BE2C (cell line): ENCODE data around the gene EXOSC3.

DNA sequence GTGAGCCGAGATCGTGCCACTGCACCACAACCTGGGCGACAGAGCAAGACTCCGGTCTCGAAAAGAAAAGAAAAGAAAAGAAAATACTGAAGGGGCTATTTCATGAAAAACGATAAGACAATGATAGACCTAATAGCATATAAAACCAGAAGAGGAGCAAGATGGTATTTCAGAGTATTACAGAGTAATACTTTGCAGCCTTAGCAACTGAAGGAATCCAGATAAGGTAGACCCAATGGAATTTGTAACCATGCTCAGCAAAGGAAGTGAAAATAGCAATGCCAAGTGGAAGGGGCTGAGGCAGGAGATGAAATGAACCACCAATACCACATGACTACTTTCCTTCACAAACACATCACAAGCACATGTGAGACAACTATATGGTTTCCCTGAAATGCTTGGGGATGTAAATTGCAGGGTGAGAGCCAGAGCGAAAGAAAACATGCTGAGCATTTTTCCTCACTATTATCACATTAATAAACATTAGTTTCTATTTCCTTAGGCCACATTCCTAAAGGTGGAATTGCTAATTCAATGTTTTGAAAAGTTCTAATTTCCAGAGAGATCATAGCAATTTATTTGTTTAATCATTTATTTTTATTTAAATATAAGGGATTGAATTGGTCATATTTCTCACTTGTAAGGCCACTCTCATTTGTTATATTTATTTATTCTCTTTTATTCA lies 79.8 kb upstream of the MELK start:
- RRBS = no CpG with 5 or more reads among the region's 7 CpGs

GRCh38 chr9:36818139-36818808 lies 215.8 kb downstream of the PAX5 start:
- RRBS = 34% methylated on average over 7 of the region's 32 CpGs

DNA sequence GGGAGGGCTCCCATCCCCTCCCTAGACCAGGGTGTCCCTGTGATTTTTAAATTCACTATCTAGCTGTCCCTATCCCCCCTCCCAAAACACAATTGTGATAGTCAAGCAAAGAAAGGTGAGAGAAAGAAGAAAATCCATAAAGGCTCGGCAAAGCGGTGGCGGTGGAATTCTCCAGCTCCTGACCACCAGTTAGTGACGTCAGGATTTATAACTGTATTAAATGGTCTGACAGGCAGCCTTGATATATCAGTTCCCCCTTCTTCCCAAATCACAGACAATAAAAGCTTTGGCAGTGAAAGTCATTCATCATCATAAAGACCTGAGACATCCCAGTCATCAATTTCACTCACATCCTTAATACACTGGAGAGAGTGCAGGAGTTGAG lies 132.1 kb downstream of the PAX5 start:
- RRBS = no CpG with 5 or more reads among the region's 4 CpGs

GRCh38 chr9:36924980-36925225 lies 109.2 kb downstream of the PAX5 start:
- RRBS = no CpG with 5 or more reads among the region's 1 CpG

DNA sequence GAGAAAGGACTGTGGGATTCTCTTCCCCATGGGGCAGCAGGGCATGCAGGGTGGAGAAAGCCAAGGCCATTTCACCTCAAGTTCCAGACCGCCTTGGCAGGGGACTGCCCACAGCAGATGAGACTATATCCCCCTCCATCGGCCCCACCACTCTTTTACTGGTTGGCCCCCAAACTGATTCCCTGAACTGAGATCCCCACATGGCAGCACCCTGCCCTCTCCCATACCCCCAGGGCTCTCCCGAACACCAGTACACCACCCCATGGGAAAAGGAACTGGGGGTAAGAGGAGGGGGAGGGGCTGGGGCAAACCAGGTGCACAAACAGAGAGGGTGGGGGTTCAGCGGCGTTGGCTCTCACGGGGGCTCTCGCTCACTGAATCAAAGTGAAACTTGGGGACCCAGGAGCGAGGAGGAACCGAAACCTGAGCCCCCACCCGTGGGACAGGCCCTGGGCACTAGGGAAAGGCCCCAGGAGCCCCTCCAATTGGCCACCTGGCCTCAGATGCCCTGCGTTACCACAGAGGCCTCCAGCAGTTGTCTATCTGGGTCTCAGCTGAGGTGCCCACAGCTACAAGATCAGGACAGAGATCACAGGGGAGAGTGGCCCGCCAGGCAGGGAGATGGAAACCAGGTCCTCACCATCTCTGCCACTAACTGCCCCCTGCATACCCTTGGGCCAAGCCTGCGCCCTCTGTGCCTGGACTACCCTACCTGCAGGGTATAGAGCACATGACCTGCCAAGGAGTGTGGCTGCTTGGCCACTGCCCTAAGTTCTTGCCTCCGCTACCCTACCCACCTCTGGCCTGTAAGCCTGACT lies 40.2 kb downstream of the PAX5 start:
- RRBS = no CpG with 5 or more reads among the region's 14 CpGs

- RRBS = 96% methylated on average over 4 of the region's 29 CpGs
Observed at GRCh38 chr9:37030278-37031043, 3.6 kb downstream of the PAX5 start.

GRCh38 chr9:37037632-37038602 lies 3.8 kb upstream of the PAX5 start:
- RRBS = 90% methylated on average over 36 of the region's 63 CpGs

GRCh38 chr9:37156663-37157299 lies 36.4 kb downstream of the ZCCHC7 start:
- RRBS = no CpG with 5 or more reads among the region's 4 CpGs

DNA sequence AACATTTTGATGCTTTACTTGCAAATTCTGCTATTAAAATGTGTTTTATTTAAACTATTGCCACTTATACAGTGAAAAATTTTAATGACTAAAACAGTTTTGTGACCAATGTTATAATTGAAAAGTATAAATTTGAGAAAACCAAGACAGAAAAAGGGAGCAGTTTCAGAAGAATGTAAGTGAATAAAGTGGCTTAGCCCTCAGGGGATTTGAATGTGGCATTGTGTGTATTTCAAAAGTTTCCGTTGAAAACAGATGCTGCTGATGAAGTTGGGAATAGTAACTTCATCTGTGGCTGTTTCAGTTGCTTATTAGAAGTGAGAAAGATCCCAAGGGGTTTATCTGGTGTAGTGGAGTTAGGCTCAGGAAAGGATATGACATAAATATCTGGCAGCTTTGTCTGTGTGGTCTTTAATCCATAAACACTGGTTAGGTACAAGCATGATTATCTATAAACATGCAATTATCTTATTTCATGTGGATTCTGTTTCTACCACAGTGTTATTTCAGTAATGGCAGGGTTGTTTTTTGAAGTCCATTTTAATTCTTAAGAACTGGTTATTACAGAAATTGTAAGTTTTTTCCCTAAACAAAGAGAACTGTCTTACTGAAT lies 128.4 kb upstream of the GRHPR start:
- RRBS = no CpG with 5 or more reads among the region's 1 CpG

GRCh38 chr9:37509191-37510152 lies 23.7 kb downstream of the POLR1E start:
- RRBS = no CpG with 5 or more reads among the region's 11 CpGs

GRCh38 chr9:37588287-37588971 lies 4.0 kb downstream of the TOMM5 start:
- RRBS = no CpG with 5 or more reads among the region's 6 CpGs

- RRBS = 1% methylated on average over 53 of the region's 79 CpGs
Observed at GRCh38 chr9:37784391-37785524, at the start of gene EXOSC3. EXOSC3 (minus strand) TSS chr9:37785064.

DNA sequence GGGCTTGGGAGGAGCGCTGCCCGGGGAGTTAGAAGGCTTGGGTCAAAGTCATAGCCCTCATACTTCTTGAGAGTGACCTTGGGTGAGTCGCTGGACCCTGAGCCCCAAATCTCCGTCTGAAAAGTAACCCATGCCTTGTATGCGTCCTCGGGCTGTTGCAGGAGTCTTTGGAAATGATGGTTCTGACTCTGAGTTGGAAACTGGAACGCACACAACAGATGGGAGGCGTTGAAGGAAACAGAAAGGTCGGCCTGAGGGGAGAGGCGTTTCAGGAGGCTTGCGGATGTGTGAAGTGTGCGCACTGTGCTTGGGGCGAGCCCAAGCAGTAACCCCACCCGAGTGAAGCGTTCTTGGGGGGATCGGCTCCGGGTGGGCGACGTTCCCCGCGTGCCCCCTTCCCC lies 721 bp upstream of the SLC25A51 start:
- RRBS = no CpG with 5 or more reads among the region's 21 CpGs

GRCh38 chr9:37916213-37917016 lies 12.5 kb upstream of the SLC25A51 start:
- RRBS = 82% methylated on average over 9 of the region's 24 CpGs

DNA sequence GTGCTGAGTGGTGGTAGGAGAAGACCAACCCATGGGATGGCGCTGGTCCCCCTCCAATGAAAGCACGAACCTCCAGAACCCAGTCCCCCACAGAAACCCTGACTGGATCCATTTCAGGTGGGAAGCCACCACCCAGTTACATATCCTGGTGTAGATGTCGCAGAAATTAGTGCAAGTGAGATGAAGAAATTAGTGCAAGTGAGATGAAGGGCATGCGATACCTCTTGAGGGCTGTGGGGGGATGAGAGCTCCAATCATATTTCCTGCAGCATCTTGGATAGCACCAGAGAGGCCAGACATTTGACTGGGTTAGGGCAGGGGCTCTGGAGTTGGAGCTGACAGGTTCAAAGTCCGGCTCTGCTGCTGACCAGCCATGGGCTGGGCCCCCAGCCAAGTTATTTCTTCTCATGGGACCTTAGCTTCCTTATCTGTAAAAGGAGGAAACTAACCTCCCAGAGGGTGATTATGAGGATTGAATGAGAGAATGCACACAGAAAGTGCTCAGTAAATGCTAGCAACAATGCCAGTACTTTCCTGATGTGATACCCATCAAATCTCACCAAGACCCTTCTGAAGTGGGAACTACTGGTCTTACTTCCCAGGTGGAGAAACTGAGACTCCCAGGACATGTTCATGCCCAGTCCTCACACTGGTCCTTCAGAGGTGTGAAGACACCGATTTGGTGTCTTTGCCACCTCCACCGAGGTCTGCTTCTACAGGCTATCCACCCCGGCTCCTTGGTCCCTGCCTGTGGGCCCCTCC lies 65.2 kb upstream of the SLC25A51 start:
- RRBS = no CpG with 5 or more reads among the region's 8 CpGs

DNA sequence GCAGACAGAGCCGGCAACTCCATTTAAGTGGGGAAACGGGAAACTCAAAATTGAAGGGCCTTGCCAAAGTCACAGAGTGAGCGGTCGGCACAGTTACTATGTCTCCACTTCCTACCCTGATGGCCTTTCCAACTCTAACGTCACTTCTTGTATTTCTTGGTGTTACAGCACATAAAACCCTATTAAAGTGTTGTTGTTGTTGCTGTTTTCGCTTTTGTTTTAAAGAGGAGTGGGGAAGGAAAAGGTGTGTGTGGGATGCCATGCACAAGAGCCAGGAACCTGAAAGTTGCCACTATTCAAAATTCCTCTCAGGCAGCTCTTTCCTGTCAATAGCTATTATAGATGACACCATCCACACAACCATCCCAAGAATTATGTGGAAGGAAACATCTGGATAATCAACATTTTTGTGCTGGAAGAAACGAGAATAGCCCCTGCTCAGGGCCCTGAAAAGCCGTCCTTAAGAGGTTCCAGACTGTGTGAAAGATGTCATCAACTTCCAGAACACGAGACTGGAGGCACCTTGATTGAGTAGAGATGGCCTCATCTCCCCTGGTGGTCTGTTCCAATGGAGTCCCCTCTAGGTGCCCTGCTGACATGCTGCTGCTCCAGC lies 79.3 kb downstream of the SHB start:
- RRBS = no CpG with 5 or more reads among the region's 9 CpGs

- RRBS = no CpG with 5 or more reads among the region's 5 CpGs
Observed at GRCh38 chr9:38058069-38058639, 10.9 kb downstream of the SHB start.

- RRBS = no CpG with 5 or more reads among the region's 5 CpGs
Observed at GRCh38 chr9:38070260-38070814, 1.3 kb upstream of the SHB start.

DNA sequence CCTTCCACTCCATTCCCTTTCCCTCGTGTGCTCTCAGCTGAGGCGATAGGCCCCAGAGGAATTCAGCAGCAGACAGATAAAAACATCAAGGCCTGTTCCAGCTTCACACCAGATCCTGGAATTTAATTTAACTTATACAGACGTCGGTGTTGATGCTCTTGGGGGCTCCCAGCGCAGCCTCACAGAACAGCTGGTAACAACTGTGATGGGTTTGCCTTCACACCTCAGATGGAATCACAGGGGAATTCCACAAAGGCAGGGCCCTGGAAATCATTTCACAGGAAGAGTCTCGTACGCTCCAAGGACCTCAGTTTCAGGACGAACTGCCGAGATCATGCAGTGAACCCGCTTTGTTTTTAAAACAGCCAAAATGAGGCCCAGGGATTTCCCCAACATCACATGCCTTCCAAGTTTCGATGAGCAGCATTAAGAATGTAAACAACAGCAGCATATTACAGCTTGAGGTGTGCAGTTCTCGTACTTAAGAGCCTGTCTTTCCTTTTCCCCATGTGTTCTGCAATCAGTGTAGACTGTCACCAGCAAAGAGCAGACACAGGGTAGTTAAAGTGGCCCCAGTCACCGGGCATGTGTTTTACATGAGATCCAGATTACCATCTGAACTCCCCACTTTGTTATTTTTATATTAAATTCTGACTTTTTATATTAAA lies 73.5 kb upstream of the ALDH1B1 start:
- RRBS = no CpG with 5 or more reads among the region's 13 CpGs

DNA sequence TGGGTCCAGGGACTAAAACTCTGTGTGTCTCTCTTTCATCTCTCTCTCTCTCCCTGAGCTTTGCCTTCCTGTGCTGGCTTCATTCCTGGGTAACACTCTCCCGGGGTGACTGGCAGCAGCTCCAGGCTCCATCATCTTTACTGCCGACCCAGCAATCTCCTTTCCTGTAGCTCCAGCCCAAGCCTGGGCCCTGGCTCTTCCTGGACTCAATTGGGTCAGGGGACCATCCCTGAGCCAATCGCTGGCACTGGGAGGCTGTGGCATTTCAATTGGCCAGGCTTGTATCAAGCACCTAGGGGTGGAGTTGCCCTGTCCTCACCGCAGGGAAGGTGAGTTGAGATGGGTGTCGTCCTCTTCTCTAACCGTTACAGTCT lies 31.9 kb downstream of the FAM240B start:
- RRBS = no CpG with 5 or more reads among the region's 6 CpGs